ENCODE measurements around the genes ODF3, NLRP6, PGGHG, PKP3 and TMEM80.

- RRBS = no CpG with 5 or more reads among the region's 1 CpG
Observed at GRCh38 chr11:196585-196873, at the start of gene ODF3. Gene ODF3 (plus strand): TSS chr11:196761.

DNA sequence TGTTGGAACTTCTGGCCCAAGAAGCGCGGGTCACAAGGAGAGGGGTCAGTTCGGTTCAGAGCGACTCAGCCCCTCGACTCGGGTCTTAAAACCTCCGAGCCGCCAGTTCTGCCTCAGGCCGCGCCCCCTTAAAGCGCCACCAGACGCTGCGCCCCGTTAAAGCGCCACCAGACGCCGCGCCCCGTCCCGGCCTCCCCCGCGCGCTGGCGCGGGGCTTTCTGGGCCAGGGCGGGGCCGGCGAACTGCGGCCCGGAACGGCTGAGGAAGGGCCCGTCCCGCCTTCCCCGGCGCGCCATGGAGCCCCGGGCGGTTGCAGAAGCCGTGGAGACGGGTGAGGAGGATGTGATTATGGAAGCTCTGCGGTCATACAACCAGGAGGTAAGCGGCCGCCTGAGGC, 1.1 kb downstream of the RIC8A start:
- RRBS = 1% methylated on average over 14 of the region's 43 CpGs

DNA sequence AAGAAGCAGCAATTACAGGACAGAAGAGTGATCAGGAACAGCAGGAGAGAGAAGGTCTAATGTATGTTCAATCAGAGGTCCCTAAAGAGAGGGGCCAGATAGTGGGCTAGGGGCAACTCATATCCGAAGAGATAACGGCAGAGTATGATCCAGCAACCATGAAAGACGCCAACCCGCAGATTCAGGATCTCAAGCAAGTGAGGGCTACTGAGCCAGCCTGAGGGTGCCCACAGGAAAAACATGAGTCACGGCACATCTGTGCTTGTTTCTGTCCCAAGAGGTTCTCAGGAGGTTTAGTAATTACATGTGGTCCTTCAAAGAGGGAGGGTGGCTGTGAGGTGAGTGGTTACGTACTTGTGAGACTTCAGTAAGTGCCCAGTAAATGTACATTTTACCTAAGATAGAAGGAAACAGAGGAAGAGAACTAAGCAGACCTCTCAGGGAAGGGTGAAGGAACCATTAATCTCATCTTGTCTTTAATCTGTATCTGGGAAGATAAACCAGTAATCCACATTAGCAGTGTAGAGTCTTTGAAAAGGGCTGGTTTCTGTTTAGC, 10.4 kb downstream of the SIRT3 start:
- RRBS = no CpG with 5 or more reads among the region's 6 CpGs

DNA sequence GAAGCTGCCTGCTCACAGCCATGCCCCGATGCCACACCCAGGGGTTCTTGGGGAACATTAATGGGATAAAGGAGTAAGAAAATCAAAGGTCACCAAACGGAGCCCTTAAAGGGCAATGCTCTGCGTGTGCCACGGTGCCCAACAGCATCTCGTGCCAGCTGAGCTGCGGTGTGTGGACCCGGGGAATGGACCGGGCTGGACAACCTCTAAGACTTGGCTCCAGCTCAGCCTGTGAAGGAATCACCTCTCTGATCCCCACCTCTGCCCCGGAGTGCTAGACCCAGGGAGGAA, at the start of gene NLRP6:
Gene NLRP6 (plus strand): TSS at position 137 of the 291 bp plus-strand sequence.
- RRBS = 88% methylated on average over 2 of the region's 9 CpGs

GRCh38 chr11:288885-289318, at the start of gene PGGHG:
Gene PGGHG (plus strand): TSS chr11:289126.
- RRBS = 2% methylated on average over 45 of the region's 58 CpGs

DNA sequence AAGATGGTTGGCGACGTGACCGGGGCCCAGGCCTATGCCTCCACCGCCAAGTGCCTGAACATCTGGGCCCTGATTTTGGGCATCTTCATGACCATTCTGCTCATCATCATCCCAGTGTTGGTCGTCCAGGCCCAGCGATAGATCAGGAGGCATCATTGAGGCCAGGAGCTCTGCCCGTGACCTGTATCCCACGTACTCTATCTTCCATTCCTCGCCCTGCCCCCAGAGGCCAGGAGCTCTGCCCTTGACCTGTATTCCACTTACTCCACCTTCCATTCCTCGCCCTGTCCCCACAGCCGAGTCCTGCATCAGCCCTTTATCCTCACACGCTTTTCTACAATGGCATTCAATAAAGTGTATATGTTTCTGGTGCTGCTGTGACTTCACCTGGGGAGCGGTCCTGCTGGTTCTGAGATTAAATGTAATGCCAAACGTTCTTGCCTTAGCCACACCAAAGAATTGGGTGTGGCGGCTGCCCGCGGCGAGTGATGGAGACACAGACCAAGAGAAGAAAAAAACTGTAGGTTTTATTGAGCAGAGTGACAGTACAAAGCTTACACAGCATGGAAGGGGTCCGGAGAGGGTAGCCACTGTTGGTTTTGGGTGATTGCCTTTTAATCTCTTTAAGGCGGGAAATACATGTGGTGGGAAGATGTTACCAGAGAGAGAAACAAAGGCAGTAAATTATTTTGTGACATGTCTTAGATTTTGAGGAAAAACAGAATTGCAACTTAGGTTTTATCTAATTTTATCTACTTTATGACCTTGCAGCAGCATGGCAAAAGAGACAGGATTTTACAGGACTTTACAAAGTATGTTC, 1.6 kb downstream of the IFITM2 start:
- RRBS = no CpG with 5 or more reads among the region's 20 CpGs

- RRBS = no CpG with 5 or more reads among the region's 17 CpGs
Observed at GRCh38 chr11:324131-324754, 3.6 kb upstream of the IFITM3 start.

DNA sequence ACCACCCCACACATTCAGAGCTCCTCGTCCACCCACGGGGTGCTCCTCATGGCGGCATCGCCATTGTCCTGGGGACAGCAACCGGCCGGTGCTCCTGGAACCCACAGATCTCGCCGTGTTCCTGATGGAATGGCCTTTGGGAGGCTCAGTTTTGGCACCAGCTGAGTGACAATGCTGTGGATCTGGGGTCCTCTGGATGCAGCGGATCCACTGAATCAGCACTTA, 4.2 kb upstream of the B4GALNT4 start:
- RRBS = no CpG with 5 or more reads among the region's 9 CpGs

DNA sequence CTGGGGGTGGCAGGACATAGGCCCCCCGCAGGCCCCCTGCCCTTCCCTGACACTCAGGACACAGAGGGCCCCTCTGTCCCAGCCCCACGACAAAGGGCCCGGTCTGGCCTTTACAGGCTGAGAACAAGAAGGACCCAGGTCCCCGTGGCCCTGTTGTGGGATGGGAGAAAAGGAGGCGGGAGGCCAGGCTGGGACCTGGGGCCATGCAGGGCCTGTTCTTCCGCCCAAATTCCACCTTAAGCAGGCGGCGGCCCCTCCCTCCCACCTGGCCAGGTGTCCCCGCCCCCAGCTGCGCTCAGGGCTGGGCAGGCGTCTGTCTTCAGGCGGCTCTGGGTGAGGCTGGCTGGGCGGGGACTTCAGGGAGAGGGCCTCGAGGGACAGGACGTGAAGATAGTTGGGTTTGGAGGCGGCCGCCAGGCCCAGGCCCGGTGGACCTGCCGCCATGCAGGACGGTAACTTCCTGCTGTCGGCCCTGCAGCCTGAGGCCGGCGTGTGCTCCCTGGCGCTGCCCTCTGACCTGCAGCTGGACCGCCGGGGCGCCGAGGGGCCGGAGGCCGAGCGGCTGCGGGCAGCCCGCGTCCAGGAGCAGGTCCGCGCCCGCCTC, at the start of gene PKP3:
Gene PKP3 (plus strand): TSS at position 359 of the 604 bp plus-strand sequence.
- RRBS = 74% methylated on average over 9 of the region's 37 CpGs

GRCh38 chr11:409600-410441, 5.0 kb downstream of the SIGIRR start:
- RRBS = 82% methylated on average over 3 of the region's 18 CpGs

GRCh38 chr11:414404-414880, 357 bp downstream of the SIGIRR start:
- RRBS = no CpG with 5 or more reads among the region's 10 CpGs

DNA sequence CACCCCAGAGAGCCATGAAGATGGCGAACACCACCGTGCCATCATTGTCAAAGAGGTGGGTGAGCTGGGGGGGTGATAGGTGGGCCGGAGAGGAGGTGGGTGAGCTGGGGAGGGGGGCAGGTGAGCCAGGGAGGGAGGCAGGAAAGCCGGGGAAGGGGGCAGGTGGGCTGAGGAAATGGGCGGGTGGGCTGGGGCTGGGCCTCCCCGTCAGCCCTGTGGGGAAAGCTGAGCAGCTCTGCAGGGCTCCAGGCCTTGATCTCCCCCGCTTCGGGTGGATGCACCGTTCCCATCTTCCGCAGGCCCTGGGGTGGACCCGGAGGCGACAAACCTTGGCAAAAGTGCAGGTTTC, 12.1 kb downstream of the ANO9 start:
- RRBS = 35% methylated on average over 1 of the region's 12 CpGs

- RRBS = 91% methylated on average over 3 of the region's 27 CpGs
Observed at GRCh38 chr11:498907-499770, 7.9 kb downstream of the RNH1 start.

DNA sequence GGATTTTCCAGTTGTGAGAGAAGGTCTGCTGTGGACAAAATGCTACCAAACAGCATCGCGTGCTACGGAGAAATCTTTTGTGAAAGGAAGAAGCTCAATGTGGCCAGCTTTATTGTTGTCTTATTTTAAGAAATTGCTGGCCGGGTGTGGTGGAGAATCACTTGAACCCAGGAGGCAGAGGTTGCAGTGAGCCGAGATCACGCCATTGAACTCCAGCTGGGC, 6.4 kb upstream of the RNH1 start:
- RRBS = no CpG with 5 or more reads among the region's 6 CpGs

- RRBS = no CpG with 5 or more reads among the region's 31 CpGs
Observed at GRCh38 chr11:592216-592860, 16.1 kb downstream of the PHRF1 start.

GRCh38 chr11:612890-614094, 2.5 kb downstream of the IRF7 start:
- RRBS = 74% methylated on average over 9 of the region's 56 CpGs

GRCh38 chr11:638231-638939, 1.3 kb downstream of the DRD4 start:
- RRBS = no CpG with 5 or more reads among the region's 28 CpGs

- RRBS = 17% methylated on average over 10 of the region's 73 CpGs
Observed at GRCh38 chr11:639976-640678, 3.1 kb downstream of the DRD4 start.

GRCh38 chr11:695473-696423, at the start of gene TMEM80:
Gene TMEM80 (plus strand): TSS chr11:695816.
- RRBS = under 1% methylated on average over 30 of the region's 118 CpGs

- RRBS = 18% methylated on average over 24 of the region's 60 CpGs
Observed at GRCh38 chr11:725435-726206, 19.6 kb downstream of the EPS8L2 start.

Measured in AG09319 (cell line).